IMR-90 (cell line): ENCODE results near the genes CCDC141 and ZNF385B.

CAGE:
- cytosol, long polyA plus RNA, result no peak
- long polyA plus RNA, result no peak
- nucleus, long polyA plus RNA, result no peak
Observed at GRCh38 chr2:177784462-177784819, 165.9 kb upstream of the TTC30A start.

DNA sequence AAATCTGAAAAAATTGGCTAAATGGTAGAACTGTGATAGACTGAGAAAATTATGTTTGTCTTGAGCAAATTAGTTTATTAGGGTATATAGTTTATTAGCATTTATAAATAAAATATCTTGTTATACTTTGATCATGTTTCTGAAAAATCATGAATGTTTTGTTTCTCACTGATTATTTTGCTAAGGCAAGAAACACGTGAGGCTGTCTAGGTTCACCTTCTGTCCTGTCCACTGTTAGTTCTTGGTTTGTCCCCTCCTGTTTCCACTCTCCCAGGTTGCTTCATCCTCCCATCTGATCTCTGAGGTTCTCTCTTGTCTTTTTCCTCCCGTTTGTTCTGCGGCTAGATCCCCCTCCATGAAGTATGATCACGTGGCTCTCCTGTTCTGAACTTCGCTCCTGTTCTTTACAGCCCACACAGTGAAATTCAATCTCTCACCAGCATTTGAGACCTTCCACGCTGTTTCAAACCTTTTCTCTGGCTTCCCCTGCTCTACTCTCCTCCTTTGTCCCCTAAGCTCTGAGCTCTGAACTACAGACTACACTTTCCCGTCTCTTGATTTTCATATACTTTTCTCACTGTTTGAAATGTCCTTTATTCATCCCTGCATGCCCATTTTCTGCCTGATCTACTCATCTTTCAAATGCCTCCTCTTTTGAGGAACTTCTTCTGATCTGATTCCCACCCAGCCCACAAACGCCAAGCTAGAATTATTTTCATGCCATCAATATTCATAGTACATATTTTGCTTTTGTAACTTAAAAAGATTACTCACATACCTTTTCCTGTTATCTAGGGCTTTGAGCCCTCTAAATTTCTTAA is 83.4 kb downstream of the OSBPL6 start:
- RRBS, result no CpG with 5 or more reads among the region's 8 CpGs
CAGE:
- cytosol, long polyA plus RNA, result no peak
- long polyA plus RNA, result no peak
- nucleus, long polyA plus RNA, result no peak

GRCh38 chr2:178304203-178304652 is 109.9 kb downstream of the OSBPL6 start:
- RRBS, result no CpG with 5 or more reads among the region's 3 CpGs
CAGE:
- cytosol, long polyA plus RNA, result no peak
- long polyA plus RNA, result no peak
- nucleus, long polyA plus RNA, result no peak

DNA sequence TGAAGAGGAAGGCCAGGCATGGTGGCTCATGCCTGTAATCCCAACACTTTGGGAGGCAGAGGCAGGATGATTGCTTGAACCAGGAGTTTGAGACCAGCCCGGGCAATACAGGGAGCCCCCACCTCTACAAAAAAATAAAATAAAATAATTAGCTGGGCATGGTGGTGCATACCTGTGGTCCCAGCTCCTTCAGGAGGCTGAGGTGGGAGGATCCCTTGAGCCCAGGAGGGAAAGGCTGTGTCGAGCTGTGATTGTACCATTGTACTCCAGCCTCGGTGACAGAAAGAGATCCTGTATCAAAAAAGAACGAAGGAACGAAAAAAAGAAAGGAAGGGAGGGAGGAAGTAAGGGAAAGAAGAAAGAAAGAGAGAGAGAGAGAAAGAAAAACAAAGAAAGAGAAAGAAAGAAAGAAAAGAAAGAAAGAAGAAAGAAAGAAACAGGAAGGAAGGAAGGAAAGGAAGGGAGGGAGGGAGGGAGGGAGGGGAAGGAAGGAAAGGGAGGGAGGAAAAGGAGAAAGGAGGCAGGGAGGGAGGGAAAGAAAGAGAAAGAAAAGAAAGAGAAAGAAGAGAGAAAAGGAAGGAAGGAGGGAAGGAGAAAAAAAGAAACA is 72.0 kb downstream of the PRKRA start:
- RRBS, result no CpG with 5 or more reads among the region's 5 CpGs
CAGE:
- cytosol, long polyA plus RNA, result no peak
- long polyA plus RNA, result no peak
- nucleus, long polyA plus RNA, result no peak

- RRBS, result no CpG with 5 or more reads among the region's 2 CpGs
CAGE:
- cytosol, long polyA plus RNA, result no peak
- long polyA plus RNA, result no peak
- nucleus, long polyA plus RNA, result no peak
Observed at GRCh38 chr2:178441176-178441768, 9.7 kb downstream of the PRKRA start.

DNA sequence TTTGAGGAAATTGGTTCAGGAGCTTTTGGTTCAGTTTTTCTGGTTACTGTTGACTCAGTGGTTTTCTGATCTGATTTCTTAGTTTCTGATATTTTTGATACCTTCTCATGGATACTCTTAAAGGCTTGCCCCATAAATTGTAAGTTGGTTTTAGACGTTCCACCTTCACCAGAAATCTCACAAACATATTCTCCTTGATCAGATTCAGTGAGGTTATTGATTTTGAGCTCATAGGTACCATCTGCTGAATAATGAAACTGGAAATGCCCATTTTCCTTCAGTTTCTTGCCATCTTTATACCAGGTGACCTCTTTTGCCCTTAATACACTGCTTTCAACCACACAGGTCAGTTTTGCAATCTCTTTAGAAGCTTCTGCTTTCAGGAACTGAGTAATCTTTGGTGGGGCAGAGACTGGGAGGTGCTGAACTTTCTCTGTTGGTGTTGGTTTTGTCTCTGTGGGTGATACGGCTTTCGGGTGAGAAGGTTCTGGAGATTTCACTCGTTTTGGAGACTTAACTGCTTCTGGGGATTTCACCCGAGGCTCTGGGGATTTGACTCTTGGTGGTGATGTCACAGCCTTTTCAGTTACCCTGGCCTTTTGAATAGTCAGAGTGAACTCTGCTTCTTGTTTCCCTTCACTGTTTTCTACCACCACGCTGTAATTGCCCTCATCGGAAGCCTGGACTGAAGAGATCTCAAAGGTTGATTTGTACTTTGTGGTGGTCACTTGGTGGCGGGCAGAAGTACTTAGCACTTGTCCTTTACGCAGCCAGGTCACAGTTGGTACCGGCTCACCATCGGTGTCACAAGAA is 50.3 kb downstream of the PLEKHA3 start:
- RRBS, result no CpG with 5 or more reads among the region's 11 CpGs
CAGE:
- cytosol, long polyA plus RNA, result no peak
- long polyA plus RNA, result no peak
- nucleus, long polyA plus RNA, result no peak

- RRBS, result 83% methylated on average over 4 of the region's 9 CpGs
CAGE:
- cytosol, long polyA plus RNA, result no peak
- long polyA plus RNA, result no peak
- nucleus, long polyA plus RNA, result no peak
Observed at GRCh38 chr2:178592422-178593302, 112.4 kb downstream of the PLEKHA3 start.

GRCh38 chr2:178619458-178620337 is 139.4 kb downstream of the PLEKHA3 start:
- RRBS, result no CpG with 5 or more reads among the region's 6 CpGs
CAGE:
- cytosol, long polyA plus RNA, result no peak
- long polyA plus RNA, result no peak
- nucleus, long polyA plus RNA, result no peak

DNA sequence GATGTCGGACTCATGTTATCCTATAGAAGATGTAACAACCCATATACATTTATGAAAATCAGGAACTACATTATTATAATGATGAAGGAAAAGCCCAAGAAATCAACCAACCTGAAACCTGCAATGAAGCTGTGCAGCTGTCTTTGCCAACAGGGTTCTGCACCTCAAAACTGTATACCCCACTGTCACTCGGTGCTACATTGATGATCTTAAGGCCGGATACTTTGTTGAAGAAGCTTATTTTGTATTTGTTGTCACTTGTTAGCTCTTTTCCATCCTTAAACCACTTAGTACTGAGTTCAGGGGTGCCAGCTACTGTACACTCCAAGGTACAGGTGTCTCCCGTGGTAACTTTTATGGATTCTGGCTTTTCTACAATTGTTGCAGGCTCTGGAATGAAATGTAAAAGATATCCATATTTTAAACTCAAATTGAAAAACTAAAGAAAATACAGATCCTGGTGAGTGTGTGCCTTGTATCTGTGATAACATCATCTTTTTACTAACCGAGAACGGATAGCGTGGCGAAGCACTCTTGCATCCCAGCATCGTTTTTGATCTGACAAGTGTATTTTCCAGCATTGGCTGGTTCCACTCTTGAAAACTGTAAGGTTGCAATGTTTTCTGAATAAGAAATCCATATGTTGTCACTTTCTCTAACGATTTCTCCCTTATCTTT is 93.3 kb downstream of the TTN start:
- RRBS, result no CpG with 5 or more reads among the region's 10 CpGs
CAGE:
- cytosol, long polyA plus RNA, result no peak
- long polyA plus RNA, result no peak
- nucleus, long polyA plus RNA, result no peak

GRCh38 chr2:178715215-178716017 is 91.8 kb downstream of the TTN start:
- RRBS, result no CpG with 5 or more reads among the region's 8 CpGs
CAGE:
- cytosol, long polyA plus RNA, result no peak
- long polyA plus RNA, result no peak
- nucleus, long polyA plus RNA, result no peak

- RRBS, result no CpG with 5 or more reads among the region's 10 CpGs
CAGE:
- cytosol, long polyA plus RNA, result no peak
- long polyA plus RNA, result no peak
- nucleus, long polyA plus RNA, result no peak
Observed at GRCh38 chr2:178739463-178740313, 67.5 kb downstream of the TTN start.

GRCh38 chr2:178806409-178807010 is 713 bp downstream of the TTN start:
- RRBS, result no CpG with 5 or more reads among the region's 1 CpG
CAGE:
- cytosol, long polyA plus RNA, result no peak
- long polyA plus RNA, result no peak
- nucleus, long polyA plus RNA, result no peak

CAGE:
- cytosol, long polyA plus RNA, result no peak
- long polyA plus RNA, result no peak
- nucleus, long polyA plus RNA, result no peak
Observed at GRCh38 chr2:178808090-178808515, 880 bp upstream of the TTN start.

- RRBS, result no CpG with 5 or more reads among the region's 2 CpGs
CAGE:
- cytosol, long polyA plus RNA, result no peak
- long polyA plus RNA, result no peak
- nucleus, long polyA plus RNA, result no peak
Observed at GRCh38 chr2:178865063-178865561, 57.9 kb upstream of the TTN start.

DNA sequence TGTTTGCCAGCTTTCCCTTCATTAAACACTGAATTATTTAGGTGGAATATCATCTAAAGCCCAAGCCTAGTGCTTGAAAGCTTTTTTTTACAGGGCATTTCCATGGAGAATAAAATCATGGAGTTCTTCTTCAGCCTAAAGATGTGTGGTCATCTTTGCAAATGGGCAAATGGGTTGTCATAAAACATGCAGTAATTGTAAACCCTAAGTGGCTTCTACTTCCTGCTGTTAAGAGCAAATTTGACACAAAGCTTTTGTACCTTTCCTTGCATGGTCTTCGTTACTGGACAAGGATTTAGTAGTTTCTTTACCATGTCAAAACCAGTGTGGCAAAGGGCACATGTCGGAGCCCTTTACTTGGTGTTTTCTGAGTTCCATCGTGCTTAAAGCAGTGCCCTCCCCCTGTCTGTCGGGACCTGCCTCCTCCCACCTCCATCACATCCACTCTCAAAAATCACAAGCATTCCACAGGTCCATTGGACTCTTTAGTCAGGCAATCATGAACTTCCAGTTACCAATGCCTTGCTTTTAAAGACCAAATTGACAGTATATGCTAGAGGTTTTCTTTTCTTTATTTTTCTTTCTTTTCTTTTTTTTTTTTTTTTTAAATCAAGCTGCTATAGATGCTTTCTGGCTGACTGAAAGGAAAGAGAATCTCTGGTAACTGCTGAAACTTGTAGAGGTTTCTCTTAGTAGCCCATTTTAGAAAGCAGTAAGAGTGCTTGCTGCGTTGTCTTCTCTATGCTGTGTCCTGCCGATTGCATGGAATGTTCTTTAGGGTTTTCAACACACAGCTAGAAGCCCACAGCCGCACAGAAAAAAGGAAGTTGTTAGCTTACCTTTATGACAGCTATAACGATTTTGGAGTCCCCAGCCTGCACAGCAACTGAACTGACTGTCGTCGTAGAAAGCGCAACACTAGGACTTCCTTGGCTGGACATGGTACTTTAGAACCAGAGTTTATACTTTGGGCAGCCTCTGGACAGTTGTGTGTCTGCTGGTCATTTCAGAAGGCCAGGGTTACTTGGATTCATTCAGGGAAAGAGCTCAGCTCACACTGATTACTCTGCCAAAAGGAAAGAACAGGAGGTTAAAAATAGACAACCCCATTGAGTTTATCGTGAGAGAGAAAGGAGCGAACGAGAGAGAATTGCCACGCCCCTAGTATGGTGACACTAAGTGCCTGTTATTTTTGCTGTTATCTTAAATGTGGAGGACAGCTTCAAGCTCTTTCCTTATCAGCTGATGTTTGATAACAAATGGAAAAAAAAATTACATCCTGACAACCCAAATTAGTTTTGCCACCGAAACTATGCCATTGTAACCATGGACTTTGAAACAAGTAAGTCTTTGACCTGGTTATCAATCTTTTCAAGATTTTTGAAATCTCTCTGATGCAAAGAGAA is at the start of gene CCDC141:
Gene CCDC141, minus strand, starts transcription at position 1,137 of the 1,406 bp plus-strand sequence.
- RRBS, result no CpG with 5 or more reads among the region's 16 CpGs
CAGE:
- cytosol, long polyA plus RNA, result no peak
- long polyA plus RNA, result no peak
- nucleus, long polyA plus RNA, result no peak

GRCh38 chr2:179220510-179221059 is 44.0 kb downstream of the SESTD1 start:
- RRBS, result no CpG with 5 or more reads among the region's 1 CpG
CAGE:
- cytosol, long polyA plus RNA, result no peak
- long polyA plus RNA, result no peak
- nucleus, long polyA plus RNA, result no peak

- RRBS, result 4% methylated on average over 37 of the region's 107 CpGs
CAGE:
- cytosol, long polyA plus RNA, result no peak
- long polyA plus RNA, result no peak
- nucleus, long polyA plus RNA, result no peak
Observed at GRCh38 chr2:179860719-179861725, at the start of gene ZNF385B. ZNF385B (minus strand) TSS chr2:179861612.

DNA sequence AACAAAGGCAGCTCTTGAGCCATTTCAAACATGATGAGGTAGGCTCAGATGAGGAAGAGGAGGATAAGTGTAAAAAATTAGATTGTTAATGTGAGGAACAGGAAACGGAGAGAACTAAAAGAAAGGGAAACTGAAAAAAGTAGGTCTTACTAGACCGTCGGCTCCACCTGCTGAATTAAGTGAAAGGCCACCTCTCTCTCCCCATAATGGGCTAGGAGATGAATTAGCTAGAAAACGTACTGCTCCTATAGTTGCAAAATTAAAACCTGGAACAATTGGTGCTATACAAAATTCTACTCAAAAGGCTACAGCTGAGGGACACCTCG is 50.2 kb upstream of the CWC22 start:
- RRBS, result no CpG with 5 or more reads among the region's 5 CpGs
CAGE:
- cytosol, long polyA plus RNA, result no peak
- long polyA plus RNA, result no peak
- nucleus, long polyA plus RNA, result no peak

DNA sequence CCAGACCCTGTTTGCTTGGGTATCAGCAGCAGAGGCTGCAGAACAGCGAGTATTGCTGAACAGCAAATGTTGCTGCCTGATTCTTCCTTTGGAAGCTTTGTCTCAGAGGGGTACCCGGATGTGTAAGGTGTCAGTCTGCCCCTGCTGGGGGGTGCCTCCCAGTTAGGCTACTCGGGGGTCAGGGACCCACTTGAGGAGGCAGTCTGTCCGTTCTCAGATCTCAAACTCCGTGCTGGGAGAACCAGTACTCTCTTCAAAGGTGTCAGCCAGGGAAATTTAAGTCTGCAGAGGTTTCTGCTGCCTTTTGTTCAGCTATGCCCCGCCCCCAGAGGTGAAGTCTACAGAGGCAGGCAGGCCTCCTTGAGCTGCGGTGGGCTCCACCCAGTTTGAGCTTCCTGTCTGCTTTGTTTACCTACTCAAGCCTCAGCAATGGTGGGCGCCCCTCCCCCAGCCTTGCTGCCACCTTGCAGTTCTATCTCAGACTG is 389.5 kb upstream of the UBE2E3 start:
- RRBS, result no CpG with 5 or more reads among the region's 8 CpGs
CAGE:
- cytosol, long polyA plus RNA, result no peak
- long polyA plus RNA, result no peak
- nucleus, long polyA plus RNA, result no peak

- RRBS, result no CpG with 5 or more reads among the region's 32 CpGs
CAGE:
- cytosol, long polyA plus RNA, result no peak
- long polyA plus RNA, result no peak
- nucleus, long polyA plus RNA, result no peak
Observed at GRCh38 chr2:180873159-180873687, 107.2 kb upstream of the UBE2E3 start.